Omental fat pad (tissue), 4 donors: ENCODE data around the genes TBKBP1, SCRN2 and HOXB1.

GRCh38 chr17:47656715-47657654 is 7.3 kb downstream of the KPNB1 start:
- PRO-cap: no peak
- RAMPAGE, long total RNA, 4 experiments: no peak in any of the 4 experiments

DNA sequence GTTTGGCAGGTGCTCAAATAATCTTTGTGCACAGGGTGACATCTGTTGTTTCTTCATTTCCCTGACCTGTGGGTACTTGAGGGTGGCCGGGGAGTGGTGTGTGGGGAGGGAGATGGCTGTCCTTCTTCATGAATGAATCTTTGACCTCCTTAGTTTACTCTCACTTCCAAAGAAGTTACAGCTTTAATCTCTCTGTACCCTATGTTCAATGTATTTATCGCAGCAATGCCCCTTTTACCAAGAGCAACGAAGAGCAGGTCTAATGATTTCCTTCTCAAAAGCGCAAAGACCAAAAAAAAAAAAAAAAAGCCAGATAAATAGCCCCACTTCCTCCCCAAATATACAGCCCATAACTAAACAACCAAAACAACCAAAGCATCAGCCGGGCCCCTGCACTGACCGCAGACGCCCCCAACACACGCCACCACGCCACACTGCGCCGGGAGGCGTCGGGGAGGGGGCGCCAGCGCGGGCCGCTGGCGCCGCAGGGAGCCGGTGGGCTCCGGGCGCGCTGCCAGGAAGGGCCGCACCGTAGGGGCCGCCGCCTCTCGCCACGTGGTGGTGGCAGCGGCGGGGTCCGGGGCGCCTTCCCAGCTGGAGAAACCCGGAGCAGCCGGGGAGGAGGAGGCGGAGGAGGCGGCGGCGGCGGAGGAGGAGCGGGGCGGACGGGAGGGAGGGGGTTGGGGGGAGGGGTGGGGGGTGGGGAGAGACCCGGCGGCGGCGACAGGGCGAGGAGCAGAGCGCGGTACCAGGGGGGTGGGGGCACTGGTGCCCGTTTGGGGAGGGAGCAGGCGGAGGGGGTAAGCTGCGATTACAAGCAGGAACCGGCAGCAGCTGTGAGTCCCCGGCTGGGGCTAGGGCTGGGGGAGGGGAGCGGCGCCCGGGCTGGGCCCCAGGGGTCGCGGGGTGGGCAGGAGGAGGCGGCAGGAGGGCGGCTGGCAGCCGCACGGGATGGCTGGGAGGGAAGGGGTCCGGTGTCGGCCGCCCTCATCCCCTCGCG is at the start of gene TBKBP1:
Gene TBKBP1, plus strand, starts transcription at position 803 of the 1,000 bp plus-strand sequence.
- PRO-cap: no peak
- RAMPAGE, long total RNA, 4 experiments: start-site peak on the plus strand in 1 of 4 experiments, centred at position 757 of the sequence, 23 reads per replicate

DNA sequence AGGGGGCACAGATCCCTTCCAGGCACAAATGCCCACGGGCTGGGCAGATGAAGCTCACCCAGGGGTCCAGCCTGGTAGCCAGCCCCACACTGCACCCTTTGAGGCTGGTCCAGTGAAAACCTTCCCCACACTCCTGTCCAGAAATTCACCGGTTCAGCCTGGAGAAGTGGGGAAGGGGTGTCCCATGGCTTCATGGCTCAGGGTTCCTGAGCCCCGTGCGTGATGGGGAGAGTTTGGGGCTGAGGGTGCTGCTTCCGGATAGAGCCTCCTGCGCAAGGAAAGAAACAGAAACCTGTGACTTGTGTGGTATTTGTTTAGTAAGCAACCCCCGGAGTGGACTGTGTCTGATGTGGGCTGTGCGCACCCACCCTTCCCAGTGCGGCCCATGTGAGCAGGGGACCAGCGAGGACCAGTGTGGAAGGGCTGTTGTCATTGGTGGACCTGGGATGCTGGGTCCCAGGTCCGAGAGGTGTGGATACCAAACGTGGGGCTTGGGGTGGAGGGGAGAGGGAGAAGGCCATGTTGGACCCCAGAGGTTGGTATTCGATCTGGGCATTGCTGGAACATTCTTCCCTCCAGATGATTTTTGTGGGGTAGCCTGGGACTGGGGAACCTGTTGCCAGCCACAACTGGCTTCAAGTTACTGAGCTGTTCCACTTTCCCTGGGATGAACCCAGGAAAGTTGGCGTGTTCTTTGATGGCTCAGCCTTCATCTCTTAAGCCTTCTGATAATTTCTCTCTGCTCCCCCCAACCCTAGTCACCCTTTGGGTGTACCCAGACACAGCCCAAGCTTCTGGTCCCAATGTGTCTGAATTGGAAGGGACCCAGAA is 1.8 kb downstream of the TBX21 start:
- PRO-cap: no peak
- RAMPAGE, long total RNA, 4 experiments: no peak in any of the 4 experiments

DNA sequence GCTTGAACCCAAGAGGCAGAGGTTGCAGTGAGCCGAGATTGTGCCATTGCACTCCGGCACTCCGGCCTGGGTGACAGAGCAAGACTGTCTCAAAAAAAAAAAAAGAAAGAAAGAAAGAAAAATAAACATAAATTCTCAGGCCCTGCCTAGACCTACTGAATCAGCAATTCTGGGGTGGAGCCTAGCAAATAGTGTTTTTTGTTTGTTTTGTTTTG is 1.6 kb downstream of the MRPL10 start:
- PRO-cap: no peak
- RAMPAGE, long total RNA, 4 experiments: no peak in any of the 4 experiments

- PRO-cap: no peak
- RAMPAGE, long total RNA, 4 experiments: start-site peak on the minus strand in 2 of 4 experiments, at chr17:47840980-47841302 at its widest, 18 to 65 reads per replicate
Measured at GRCh38 chr17:47840505-47841623, at the start of gene SCRN2. TSS of gene SCRN2 (minus strand) at chr17:47841273.

- PRO-cap: no peak
- RAMPAGE, long total RNA, 4 experiments: no peak in any of the 4 experiments
Measured at GRCh38 chr17:47850296-47850807, 611 bp downstream of the SP6 start.

DNA sequence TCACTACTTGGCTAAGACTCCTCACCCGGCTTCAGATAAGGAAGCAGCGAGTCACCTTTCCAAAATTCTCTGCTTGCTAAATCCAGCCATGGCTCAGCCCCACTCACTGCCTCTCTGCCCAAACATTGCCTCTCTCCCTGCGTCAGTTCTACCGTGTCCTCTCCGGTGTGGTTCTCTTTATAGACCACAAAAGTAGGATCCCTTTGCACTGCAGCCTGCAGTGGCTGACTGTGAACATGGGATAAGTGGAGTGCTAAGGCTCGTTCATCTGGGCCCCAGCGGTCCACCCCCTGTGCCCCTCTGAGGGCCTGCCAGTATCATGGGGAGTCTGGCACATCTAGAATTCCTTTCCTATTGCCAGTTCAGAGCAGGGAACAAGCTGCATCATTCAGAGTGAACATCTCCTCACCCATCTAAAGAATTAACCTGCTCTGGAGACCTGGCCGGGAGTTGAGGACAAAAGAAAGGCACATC is 13.1 kb downstream of the CDK5RAP3 start:
- PRO-cap: no peak
- RAMPAGE, long total RNA, 4 experiments: no peak in any of the 4 experiments

- PRO-cap: no peak
- RAMPAGE, long total RNA, 4 experiments: no peak in any of the 4 experiments
Measured at GRCh38 chr17:48038001-48038191, 299 bp upstream of the COPZ2 start.

- PRO-cap: no peak
- RAMPAGE, long total RNA, 4 experiments: no peak in any of the 4 experiments
Measured at GRCh38 chr17:48127095-48127904, 19.7 kb downstream of the SNX11 start.

DNA sequence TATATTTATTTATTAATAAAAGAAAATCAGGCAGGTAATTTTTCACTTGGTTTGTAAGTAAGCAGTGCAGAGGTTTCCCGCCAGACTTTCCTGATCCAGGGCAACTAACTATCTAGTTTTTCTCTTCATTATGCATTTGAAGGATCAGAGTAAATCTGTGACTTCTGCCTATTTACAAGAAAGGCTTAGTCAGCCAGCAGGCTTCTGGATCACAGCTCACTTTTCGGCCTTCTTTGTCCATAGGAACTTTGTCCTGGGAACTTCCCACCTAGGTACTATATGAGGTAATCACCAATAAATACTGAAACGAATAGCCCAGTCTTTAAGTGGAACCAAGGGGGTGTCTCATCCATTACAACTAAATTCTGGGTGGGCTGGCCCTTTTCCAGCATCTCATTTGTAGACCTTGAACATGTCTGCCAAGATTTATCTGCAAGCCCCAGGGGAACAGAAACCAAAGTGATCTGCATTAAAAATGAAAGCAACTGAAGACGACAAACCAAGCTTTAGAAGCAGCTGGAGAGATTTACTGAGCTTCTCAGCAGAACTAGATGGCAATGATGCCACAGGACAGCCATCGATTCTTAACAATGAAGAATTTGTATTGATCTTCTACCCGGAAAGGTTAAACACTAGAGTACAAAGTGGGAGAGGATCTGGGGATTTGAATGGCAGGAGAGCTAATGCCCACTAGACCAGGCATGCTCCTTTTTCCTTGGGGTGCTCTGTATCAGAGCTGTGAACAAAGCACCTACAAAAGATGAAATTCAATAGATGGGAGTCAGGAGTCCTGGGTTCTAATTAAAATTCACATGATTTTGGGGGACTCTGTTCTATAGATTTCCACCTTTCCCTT is 55.5 kb downstream of the SNX11 start:
- PRO-cap: no peak
- RAMPAGE, long total RNA, 4 experiments: no peak in any of the 4 experiments

- PRO-cap: no peak
- RAMPAGE, long total RNA, 4 experiments: no peak in any of the 4 experiments
Measured at GRCh38 chr17:48254815-48255362, 147.3 kb downstream of the SNX11 start.

- PRO-cap: no peak
- RAMPAGE, long total RNA, 4 experiments: no peak in any of the 4 experiments
Measured at GRCh38 chr17:48413637-48413964, 16.4 kb downstream of the SKAP1 start.

DNA sequence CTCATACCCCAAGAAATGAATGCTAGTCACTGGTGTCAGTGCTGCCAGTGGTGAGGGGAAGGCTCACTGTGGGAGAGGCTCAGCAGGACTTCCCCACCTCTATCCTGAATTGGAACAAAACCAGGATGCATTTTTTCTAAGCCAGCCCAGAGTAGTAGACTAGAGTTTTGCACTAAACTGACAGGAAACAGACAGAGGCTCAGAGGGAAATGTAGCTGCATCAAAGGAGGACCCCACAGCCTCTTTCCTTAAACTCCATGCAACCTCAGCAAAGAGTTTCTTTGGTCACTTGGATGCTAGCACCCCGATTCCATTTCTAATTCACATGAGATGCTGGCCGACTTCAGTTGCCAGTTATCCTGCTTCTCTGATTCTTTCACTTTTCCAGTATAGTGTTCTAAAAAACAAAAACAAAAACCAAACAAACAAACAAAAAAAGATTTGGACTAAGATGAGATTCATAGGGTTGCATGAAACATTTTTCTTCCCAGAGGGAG is 10.7 kb upstream of the SKAP1 start:
- PRO-cap: no peak
- RAMPAGE, long total RNA, 4 experiments: no peak in any of the 4 experiments

DNA sequence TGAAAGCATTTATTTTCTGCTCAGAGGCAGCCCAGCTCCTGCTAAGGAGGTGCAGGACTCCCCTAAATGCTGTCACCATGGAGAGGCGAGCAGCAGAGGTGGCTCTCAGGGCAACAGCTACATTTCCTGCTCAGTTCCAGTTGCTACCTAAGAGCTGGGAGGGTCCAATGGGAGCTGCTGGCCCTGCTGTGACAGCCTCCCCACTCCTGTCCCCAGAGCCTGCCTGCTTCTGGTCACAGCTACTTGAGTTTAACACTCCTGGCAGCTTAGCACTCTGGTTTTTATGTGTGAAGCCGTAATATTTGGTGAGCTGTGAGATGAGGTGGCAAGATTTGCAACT is 42.3 kb upstream of the SKAP1 start:
- PRO-cap: no peak
- RAMPAGE, long total RNA, 4 experiments: no peak in any of the 4 experiments

DNA sequence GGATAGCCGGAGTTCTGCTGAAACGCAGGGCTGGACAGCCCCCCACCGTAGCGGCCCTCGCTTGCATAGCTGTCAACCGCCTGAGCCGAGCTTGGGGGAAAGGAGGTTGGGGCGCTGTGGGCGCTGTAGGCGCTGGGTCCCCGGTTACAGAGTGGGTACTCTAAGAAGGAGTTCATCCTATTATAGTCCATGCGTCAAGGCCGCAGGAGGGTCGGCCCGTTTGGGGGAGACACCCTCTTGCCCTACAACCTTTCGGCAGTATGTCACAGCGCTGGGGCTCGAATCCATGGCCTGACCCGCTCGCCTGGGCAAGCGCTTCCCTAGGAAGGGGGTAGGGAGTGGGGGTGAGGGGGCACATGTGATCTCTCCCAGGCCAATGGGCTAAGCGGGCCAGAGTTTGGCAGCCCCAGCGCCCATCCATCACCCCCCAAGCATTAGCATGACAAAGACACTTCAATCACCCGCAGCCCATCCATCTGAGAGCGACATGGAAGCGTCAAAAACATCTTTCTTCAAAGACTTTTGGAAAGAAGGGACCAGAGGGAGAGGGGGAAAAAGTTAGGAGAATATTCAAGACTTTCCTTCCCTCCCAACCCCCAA is at the start of gene HOXB1:
Gene HOXB1, minus strand, starts transcription at position 298 of the 600 bp plus-strand sequence.
- PRO-cap: no peak
- RAMPAGE, long total RNA, 4 experiments: no peak in any of the 4 experiments

- PRO-cap: no peak
- RAMPAGE, long total RNA, 4 experiments: no peak in any of the 4 experiments
Measured at GRCh38 chr17:48540808-48541679, 3.9 kb downstream of the HOXB2 start.

- PRO-cap: no peak
- RAMPAGE, long total RNA, 4 experiments: no peak in any of the 4 experiments
Measured at GRCh38 chr17:48546911-48547628, 2.2 kb upstream of the HOXB2 start.

- PRO-cap: no peak
- RAMPAGE, long total RNA, 4 experiments: start-site peak on the plus strand in 3 of 4 experiments, at chr17:48553017-48553147 at its widest, 10 to 70 reads per replicate
Measured at GRCh38 chr17:48552823-48553554, 8.1 kb upstream of the HOXB2 start.

DNA sequence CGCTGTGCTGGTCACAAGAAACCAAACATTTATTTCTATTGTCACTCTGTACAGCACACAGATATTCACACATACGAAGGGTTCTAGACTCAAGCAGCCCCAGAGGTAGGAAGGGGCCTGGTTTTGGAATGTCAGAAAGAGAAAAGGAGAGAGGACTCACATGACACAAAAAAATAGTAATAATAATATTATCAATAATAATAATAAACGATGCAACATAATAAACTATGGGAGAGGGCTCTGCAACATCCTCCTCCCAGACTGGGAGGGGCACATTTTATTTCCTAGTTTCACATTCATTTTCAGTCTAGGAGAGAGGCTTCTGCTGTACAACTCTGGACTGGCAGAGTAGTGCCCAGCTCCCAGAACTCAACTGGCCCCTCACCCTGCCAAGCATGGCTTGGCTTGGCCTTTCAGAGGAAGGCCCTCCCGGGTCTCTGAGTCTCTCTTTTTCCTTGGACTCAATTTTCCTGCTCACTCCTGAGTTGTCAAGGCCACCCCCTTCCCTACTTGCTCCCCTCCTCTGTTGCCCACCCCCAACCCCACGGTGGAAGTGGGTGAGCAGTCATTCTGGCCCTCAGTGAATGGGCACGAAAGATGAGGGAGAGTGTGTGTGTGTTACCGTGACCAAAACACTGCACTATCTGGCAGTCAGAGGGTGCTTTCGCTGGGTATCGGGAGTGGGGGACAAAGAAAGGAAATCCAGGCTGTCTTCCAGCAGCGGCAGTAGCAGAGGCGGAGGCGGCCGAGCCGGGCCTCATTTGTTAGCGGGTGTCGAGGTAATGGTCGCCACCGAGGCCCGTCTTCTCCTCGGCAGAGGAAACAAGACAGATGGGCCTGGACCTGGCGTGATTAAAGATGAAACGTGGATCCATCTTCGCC is 2.4 kb downstream of the HOXB4 start:
- PRO-cap: no peak
- RAMPAGE, long total RNA, 4 experiments: no peak in any of the 4 experiments

- PRO-cap: no peak
- RAMPAGE, long total RNA, 4 experiments: no peak in any of the 4 experiments
Measured at GRCh38 chr17:48603936-48604177, 929 bp downstream of the HOXB6 start.